AG04450 (cell line): ENCODE measurements around a stretch of chr6.

DNA sequence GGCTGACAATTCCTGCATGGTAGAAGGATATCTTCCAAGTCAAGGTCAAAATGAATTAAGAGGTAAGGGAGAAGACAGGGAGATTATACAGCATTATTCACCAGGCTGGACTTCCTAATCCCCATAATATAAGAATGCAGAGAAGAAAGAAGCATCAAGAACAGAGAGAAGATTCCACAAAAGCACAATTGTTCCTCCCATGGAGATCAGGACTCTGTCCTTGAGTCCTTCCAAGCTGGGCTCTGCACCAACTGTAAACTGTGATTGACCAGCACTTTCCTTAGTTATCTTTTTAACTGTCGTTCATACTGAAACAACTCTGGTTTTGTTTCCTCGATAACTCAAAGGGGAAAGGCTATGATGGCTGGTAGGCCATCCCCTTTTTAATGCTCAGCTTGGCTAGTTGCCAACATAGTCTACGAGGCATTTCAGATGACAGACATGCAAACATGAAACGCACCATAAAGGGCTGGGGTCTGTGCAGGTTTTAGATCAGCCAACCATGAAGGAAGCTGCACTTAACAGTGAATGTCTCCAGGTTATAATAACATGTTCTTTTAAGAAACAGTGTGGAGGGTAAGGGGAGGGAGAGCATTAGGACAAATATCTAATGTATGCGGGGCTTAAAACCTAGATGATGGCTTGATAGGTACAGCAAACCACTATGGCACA lies 497.1 kb upstream of the ARID1B start:
- CAGE, long polyA plus RNA: no peak
- RRBS: no CpG with 5 or more reads among the region's 5 CpGs

- CAGE, long polyA plus RNA: no peak
- RRBS: no CpG with 5 or more reads among the region's 2 CpGs
These were observed 349.8 kb upstream of the ARID1B start for GRCh38 chr6:156427333-156427748.

DNA sequence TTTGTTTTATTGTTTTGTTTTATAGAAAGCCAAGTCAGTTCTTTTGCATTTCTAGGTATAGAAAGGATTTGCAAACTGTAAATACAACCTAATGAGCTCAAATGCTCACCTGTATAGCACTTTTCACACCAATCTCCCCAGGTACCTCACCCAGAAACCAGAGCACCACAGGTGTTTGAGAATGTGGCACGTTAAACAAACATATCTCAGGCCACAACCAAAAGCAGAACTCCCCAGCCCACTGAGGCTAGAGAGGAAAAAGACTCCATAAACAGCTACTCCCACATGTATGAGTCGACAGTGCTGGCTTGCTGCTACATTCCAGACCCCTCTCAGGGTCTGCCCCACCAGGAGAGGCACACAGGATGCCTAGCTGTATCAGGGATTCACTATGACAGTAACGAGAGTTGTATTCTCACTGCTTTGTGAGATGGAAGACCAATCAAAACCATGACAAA lies 242.6 kb upstream of the ARID1B start:
- CAGE, long polyA plus RNA: no peak
- RRBS: no CpG with 5 or more reads among the region's 3 CpGs

- CAGE, long polyA plus RNA: no peak
- RRBS: no CpG with 5 or more reads among the region's 11 CpGs
These were observed 89.1 kb upstream of the ARID1B start for GRCh38 chr6:156688020-156688631.

DNA sequence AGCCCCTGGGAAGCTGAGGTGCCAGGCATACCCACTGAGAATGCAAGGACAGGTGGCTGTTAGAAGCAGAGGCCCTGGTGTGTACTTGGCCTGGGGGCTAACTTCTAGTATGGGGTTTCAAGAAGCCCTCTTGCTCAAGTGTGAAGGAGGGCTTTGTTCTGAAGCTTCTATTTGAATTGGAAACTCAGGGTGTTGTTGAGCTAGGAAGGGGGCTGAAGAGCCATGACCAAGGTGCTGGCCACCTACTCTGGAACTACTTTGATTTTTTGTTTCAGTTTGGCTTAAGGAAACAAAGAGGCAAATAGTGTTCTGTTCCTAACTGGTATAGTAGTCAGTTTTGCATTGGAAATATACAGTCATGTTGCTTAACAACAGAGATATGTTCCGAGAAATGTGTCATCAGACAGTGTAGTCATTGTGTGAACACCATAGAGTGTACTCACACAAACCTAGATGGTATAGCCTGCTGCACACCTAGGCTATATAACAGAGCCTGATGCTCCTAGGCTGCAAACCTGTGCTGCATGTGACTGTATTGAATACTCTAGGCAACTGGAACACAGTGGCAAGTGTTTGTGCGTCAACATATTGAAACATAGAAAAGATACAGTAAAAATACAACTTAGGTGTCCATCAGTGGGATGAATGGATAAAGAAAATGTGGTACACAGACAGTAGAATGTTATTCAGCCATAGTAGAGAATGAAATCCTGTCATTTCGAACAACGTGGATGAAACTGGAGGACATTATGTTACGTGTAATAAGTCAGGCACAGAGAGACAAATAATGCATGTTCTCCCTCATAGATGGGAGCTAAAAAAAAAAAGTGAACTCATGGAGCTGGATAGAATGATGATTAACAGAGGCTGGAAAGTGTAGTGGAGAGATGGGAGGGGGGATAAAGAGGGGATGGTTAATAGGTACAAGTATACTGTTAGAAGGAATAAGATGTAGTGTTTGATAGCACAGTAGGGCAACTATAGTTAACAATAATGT lies 80.5 kb downstream of the ARID1B start:
- CAGE, long polyA plus RNA: no peak
- RRBS: no CpG with 5 or more reads among the region's 5 CpGs

DNA sequence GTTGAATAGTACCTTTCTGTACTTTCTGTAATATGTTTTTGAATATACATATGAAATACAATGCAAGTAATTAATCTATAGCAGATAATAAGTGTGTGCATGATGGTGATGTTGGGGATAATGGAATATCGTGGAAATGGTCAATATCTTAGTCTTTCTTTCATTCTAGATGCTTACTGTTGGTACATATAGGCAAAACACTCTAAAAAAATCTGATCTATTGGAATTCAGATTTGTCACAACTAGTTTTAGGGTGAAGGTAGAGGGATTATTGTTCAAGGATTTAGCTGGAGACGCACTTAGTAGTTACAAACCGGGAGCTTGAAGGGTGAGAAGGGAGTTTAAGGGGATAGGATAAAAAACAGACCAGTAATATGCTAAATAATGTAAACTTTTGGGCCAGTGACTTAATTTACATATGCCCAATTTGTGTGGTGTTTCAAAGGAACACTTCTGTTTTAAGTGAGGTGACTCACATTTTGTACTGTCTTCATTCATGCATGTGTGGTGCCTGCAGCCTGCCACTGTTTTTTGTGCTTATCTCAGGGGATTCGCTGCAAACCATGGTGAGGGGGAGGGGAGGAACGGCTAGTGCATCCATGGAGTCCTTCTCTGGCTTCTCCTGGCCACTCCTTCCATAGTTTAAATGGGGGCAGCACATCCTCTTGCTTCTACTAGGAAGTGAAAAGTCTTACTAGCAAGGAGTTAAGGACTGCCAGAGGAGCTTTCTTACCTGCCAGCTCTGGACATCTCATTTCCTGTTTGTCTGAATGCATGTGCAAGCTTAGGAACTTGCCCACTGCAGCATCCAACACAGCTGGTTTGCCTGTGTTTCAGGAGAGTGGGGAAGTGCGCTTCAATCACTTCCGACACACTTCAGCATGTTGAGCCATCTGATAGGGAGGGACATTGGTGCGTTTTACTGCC lies 211.0 kb downstream of the ARID1B start:
- CAGE, long polyA plus RNA: no peak
- RRBS: no CpG with 5 or more reads among the region's 8 CpGs

DNA sequence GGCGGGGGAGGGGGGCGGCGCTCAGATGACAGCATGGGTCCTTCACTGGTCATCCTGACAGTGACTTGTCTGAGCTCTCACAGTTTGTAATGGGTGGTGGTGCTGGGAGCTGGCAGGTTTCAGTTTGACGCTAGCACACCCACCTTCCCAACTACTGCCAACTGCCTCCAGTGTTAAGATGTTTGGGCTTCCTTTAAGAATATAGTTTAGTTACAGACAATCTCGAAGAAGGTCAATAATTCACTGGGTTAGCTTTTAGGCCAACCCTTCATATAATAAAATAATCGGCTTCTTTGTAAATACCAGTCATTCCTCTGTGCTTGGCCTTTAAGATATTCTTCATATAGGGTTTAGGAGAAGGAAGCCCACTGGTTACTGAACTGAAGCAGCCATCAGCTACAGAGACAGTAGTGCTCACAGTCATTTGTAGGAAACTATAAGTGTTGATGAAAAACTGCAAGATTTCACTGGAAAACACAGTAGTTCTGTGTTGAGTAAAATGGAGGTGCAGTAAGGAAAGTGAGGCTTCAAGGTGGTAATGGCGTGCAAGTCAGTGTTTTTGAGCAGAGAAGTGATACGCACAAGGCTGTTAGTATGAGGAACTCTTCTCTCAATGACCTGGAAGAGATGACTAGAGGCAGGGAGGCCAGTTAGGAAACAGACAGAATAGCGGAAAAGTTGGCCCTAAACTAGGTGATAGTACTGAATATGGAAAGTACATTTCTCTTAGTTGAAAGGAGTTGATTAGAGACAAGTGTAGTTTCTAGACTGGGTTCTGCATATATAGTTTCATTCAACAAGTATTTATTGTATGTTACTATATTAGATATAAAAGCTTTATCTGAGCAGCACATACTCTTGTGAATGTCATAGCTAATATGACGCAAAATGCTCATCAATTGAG lies 231.8 kb downstream of the ARID1B start:
- CAGE, long polyA plus RNA: no peak
- RRBS: no CpG with 5 or more reads among the region's 10 CpGs

GRCh38 chr6:157010631-157011177 lies 233.5 kb downstream of the ARID1B start:
- CAGE, long polyA plus RNA: no peak
- RRBS: no CpG with 5 or more reads among the region's 3 CpGs

- CAGE, long polyA plus RNA: no peak
- RRBS: 2% methylated on average over 11 of the region's 43 CpGs
These were observed 243.7 kb downstream of the ARID1B start for GRCh38 chr6:157020728-157021352.

DNA sequence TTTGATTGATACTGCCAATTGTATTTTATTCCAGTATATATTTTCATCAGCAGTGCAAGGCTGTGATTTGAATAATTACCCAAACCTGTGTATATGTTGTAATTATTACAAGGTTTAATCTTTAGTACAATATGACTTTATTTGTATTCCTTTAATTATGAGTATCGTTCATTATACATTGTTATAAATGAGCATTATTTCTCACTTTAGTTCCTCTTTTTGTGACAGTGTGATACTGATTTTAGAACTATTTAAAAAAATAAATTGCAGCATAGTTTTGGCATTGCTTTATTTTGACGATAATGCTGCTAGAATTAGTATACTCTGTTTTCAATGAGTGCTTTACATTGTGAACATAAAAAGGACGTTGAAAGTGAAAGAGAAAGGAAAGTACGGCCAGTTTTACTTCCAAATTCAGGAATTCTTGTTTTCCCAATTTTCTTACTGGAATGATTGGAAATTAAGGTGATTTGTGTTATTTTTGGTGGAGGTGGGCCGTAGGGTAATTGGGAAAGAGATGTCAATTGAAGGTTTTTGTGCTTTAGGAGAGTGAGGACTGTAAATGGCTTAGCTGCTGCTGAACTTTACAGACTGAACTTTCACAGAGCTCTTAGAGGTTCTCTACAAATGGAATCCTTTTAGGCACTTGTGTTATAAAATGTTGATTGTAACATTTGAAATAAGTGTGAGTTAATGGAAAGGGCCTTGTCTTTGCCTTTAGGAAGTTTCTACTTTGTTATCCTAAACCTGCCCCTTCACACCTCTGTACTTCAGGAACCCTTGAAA lies 256.2 kb downstream of the ARID1B start:
- CAGE, long polyA plus RNA: no peak
- RRBS: no CpG with 5 or more reads among the region's 5 CpGs

DNA sequence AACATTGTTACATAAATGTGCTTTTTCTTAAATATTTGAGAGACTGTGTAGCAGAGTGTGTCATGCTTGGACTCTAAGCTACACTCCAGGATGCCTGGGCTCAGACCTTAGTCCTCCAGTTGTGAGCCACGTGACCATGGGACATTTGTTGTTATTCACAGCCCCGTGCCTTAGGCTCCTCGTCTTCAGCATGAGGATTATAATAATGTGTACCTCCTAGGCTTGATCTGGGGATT lies 177.8 kb downstream of the TMEM242 start:
- CAGE, long polyA plus RNA: no peak
- RRBS: no CpG with 5 or more reads among the region's 3 CpGs

DNA sequence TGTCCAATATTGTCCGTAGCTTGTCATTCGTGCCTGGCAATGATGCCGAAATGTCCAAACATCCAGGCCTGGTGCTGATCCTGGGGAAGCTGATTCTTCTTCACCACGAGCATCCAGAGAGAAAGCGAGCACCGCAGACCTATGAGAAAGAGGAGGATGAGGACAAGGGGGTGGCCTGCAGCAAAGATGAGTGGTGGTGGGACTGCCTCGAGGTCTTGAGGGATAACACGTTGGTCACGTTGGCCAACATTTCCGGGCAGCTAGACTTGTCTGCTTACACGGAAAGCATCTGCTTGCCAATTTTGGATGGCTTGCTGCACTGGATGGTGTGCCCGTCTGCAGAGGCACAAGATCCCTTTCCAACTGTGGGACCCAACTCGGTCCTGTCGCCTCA lies 116.3 kb downstream of the TMEM242 start:
- CAGE, long polyA plus RNA: no peak
- RRBS: no CpG with 5 or more reads among the region's 14 CpGs

- CAGE, long polyA plus RNA: no peak
- RRBS: no CpG with 5 or more reads among the region's 10 CpGs
These were observed 115.1 kb downstream of the TMEM242 start for GRCh38 chr6:157208071-157208790.

DNA sequence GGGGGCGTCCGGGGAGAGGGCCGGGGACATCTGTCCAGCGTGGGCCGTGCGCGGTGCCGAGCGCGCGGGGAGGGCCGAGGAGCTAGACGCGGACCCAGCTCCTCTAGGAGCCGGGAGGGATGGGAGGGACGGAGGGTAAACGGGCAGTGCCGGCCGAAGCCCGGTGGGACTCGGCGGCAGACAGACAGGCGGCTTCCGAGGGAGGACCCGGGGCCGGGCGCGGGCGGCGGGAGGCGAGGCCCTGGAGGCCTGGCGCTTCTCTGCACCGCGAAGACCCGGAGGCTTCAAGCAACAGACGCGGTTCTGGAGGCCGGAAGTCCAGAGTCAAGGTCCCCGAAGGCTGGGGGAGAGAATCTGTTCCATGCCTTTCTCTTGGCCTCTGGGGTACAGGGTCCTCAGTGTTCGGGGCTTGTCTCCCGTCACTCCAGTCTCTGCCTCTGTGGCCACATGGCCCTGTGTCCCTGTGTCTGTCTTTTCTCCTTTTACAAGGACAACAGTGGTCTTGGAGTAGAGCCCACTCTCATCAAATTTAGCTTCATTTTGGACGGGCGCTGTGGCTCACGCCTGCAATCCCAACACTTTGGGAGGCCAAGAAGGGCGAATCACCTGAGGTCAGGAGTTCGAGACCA lies 48.2 kb downstream of the TMEM242 start:
- CAGE, long polyA plus RNA: no peak
- RRBS: 3% methylated on average over 28 of the region's 46 CpGs

GRCh38 chr6:157292421-157293158 lies 30.7 kb downstream of the TMEM242 start:
- CAGE, long polyA plus RNA: no peak
- RRBS: no CpG with 5 or more reads among the region's 5 CpGs

GRCh38 chr6:157326795-157327276 lies 3.5 kb upstream of the TMEM242 start:
- CAGE, long polyA plus RNA: no peak
- RRBS: no CpG with 5 or more reads among the region's 4 CpGs

DNA sequence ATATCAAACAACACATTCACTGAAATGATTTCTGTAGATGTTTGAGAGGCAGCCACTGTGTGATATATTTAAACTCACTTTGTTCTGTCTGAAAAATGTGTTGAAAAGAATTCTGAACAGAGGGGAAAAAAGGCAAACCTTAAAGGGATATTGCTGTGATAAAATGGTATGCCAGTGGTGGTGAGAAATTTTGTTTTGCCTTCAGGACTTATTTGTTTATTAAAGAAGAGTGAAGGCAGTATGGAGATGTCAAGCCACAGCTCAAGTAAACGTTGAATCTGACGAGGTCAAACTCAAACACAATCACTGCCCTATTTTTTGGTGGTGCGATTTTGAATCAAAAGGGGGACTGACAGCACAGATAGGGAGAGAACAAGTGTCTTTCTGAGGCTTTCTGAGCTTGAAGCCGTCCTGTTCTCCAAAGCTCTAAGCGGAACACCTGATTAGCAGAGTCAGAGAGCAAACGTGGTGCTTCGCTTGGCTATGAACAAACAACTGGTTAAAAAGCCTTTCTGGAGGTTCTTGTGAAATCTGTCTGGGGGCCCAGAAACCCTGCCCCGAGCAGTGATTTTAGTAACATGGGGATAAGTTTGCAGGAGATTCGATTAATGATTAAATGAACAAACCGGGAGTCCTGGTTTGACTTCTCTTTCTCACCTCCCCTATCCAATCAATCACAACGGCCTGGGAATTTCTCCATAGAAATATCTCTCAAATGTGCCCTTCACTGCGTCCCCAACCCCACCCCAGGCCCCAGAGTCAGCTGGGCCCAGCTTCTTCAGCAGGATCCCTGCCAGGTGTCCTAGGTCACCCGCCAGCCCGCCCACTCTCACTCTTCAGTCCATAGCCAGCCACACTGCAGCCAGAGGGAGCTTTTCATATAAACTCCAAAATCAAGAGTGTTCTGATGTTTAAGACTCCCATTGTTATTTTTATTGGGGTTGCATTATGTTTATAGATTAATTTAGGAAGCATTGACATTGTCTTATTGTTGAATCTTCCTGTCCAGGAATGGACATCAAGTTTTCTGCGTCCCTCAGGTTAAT lies 43.4 kb downstream of the ZDHHC14 start:
- CAGE, long polyA plus RNA: no peak
- RRBS: no CpG with 5 or more reads among the region's 15 CpGs

- CAGE, long polyA plus RNA: no peak
- RRBS: no CpG with 5 or more reads among the region's 25 CpGs
These were observed 175.5 kb upstream of the SNX9 start for GRCh38 chr6:157647336-157648137.

DNA sequence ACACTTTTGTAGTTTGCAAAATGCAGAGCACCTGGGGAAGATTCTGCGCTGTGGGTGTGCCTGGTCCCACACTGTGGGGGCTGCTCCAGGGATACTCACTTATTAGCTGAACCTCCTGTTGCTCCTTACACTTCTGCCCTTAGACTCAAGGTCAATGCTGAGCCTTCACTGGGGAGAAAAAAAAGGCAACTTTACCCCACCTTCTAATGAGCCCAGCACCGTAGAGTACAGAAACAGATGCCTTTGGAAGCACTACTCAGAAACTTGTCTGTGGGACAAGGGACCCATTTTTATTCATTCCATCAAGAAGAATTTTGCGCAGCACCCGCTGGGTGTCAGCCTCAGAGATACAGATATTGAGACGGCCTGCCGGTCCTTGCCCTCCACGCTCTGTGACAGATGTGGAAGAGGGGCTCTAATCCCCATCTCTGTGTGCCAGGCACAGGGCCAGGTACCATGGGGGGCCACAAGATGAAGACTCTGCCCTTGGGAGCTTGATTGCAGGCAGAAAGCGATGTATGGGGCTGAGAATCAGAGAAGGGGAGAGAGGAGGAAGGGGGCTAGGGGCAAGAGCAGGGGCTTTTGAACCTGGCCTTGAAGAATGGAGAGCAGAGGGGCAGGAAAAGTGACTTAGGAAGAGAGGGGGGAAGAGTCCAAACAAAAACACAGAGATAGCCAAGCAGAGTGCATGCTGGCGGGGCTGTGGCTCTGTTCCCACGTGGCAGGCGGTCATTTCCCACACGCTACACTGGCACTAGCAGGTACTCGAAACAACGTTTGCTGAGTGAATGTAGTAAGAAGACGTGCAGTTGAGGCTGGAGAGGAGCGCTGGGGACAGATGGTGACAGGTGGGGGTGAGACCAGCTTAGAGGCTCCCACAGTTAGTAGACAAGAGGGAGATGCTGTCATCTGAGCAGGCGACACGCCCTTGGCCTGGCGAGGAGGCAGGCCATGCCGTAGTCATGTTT lies 170.4 kb upstream of the SNX9 start:
- CAGE, long polyA plus RNA: no peak
- RRBS: no CpG with 5 or more reads among the region's 20 CpGs

GRCh38 chr6:157757388-157757790 lies 65.7 kb upstream of the SNX9 start:
- CAGE, long polyA plus RNA: no peak
- RRBS: no CpG with 5 or more reads among the region's 4 CpGs